Testis (tissue), 5 donors: ENCODE measurements around a stretch of chr2.

DNA sequence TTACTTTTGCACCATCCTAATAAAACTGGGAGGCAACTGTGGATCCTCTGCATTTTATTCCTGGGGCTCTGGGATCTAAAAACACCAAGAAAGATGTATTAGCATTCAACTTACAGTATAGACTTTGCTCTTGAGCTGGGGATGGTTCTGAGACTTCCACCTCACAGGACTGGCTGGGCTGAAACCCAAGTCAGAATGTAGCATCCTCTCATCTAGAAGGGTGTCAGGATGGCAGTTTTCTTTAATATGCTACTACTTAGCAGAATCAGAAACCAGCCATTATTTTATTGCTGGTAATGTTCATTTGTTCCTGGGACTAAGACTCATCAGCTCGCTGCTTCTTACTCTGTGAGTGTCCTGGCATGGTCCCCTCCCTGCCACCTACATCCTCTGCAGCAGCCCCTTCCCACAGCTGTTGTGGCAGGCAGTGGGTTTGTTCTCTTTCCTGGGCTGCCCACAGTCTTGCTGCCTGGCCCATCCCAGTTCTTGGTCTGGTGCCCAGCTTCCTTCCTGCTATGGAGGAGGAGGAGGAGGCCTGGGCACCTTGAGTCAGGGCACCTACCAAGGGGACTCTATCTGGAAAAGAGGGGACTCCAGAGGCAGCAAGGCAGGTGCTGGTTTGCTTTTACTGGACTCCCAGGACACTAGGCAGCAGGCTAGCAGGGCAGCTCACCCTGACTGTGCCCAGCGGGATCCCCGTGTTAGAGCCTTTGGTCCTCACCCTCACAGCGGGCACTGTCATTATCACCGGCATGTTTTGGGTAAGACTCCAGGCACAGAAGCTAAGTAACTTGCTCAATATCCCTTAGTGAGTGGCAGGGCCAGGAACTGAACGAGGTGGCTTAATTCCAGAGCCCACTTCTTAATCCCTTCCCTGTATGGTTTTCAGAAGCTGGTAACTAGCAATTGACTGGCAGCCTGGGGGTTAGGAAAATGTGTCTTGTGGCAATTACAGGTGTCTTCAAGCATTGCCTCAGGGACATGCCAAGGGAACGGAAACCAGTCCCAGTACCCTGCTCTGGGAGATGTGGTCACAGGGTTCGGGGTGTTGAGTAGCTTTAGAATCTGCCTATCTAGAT, 62.1 kb downstream of the LRRFIP1 start:
- PRO-cap, 3 experiments, result no peak in any of the 3 experiments
- RAMPAGE, long total RNA, 2 experiments, result no peak in any of the 2 experiments
- RRBS, result no CpG with 5 or more reads among the region's 8 CpGs

GRCh38 chr2:237753214-237753663, 45.3 kb upstream of the RBM44 start:
- PRO-cap, 3 experiments, result no peak in any of the 3 experiments
- RAMPAGE, long total RNA, 2 experiments, result no peak in any of the 2 experiments
- RRBS, result no CpG with 5 or more reads among the region's 5 CpGs

- PRO-cap, 3 experiments, result no peak in any of the 3 experiments
- RAMPAGE, long total RNA, 2 experiments, result no peak in any of the 2 experiments
- RRBS, result 17% methylated on average over 4 of the region's 9 CpGs
These were observed 1.1 kb downstream of the RAMP1 start for GRCh38 chr2:237860624-237860834.

DNA sequence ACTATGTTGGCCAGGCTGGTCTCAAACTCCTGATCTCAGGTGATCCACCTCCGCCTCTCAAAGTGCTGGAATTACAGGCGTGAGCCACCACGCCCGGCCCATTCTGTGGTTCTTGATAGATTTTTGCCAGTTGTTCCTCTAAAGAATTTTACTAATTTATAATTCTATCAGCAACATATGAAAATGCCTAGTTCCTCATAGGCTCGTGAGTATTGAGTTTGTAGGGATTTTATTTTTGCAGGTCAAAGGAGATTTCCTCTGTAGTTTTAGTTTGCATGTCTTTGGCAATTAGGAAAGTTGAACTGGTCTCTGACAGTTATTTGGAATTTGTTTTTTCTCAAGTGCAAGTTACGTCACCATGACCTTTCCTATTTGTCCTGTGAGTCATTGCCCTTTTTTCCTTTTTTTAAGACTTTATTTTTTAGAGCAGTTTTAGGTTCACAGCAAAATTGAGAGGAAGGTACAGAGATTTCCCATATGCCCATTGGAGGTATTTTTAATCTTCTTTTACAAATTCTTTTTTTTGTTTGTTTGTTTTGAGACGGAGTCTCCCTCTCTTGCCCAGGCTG, 28.9 kb downstream of the RAMP1 start:
- PRO-cap, 3 experiments, result no peak in any of the 3 experiments
- RAMPAGE, long total RNA, 2 experiments, result no peak in any of the 2 experiments
- RRBS, result no CpG with 5 or more reads among the region's 7 CpGs

DNA sequence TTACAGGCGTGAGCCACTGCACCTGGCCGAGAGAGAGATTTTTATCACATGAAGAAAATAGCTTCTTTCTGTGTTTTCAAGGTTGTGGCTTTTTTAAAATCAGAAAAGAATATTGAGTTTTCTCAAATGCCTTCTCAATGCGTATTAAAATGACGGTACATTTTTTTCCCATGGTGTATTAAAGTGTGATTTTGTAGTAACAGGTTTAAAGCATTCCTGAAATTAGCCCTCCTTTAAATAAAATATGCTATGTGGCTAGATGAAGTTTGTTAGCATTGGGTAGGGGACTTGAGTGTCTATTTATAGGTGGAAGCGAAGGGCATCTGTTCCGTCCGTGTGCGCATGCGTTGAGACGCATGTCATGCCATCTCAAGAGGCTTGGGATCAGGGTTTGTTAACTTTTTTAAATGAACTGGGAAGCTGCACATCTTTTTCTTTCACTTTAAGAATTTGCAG, 39.9 kb downstream of the RAMP1 start:
- PRO-cap, 3 experiments, result no peak in any of the 3 experiments
- RAMPAGE, long total RNA, 2 experiments, result no peak in any of the 2 experiments
- RRBS, result no CpG with 5 or more reads among the region's 10 CpGs

DNA sequence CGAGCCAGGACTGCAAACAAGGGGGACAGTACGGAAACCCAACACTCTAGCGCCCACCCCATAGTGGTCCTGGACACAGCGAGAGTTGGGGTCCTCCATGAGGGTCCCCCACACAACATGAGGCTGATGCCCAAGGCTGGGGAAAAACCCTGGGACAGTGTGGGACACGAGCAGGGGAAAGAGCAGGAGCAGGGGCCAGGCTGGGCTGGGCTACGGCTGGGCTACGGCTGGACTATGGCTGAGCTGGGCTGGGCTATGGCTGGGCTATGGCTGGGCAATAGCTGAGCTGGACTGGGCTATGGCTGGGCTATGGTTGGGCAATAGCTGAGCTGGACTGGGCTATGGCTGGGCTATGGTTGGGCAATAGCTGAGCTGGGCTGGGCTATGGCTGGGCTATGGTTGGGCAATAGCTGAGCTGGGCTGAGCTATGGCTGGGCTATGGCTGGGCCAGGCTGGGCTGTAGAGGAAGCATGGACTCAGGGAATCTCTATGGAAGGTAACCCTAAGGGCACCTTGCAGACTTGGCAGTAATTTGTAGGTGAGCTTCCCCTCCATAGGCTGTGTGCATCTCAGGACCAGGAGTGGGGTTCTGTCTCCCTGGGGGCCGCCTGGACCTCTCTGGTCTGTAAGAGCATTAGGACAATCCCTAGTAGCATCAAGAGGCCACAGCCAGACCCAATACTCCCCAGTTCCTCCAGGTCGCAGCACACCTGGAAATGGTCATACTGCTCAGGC, 1.3 kb upstream of the KLHL30 start:
- PRO-cap, 3 experiments, result no peak in any of the 3 experiments
- RAMPAGE, long total RNA, 2 experiments, result no peak in any of the 2 experiments
- RRBS, result no CpG with 5 or more reads among the region's 9 CpGs

GRCh38 chr2:238245479-238245955, 5.7 kb upstream of the HES6 start:
- PRO-cap, 3 experiments, result no peak in any of the 3 experiments
- RAMPAGE, long total RNA, 2 experiments, result no peak in any of the 2 experiments
- RRBS, result no CpG with 5 or more reads among the region's 5 CpGs

DNA sequence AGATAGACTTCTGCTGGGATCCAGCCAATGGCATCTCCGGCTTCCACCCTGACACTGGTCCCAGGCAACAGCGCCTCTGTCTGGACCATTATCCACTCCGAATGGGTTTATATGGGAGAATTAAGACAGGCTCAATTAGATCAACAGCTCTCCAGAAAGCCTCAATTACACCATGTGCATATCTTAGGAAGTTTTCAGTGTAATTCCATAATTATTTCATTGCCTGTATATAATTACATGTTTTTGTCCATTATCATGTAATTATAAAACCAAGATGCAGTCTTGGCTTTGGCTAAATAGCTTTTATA, 23.3 kb downstream of the PER2 start:
- PRO-cap, 3 experiments, result no peak in any of the 3 experiments
- RAMPAGE, long total RNA, 2 experiments, result no peak in any of the 2 experiments
- RRBS, result no CpG with 5 or more reads among the region's 3 CpGs

GRCh38 chr2:238288743-238289864, 694 bp upstream of the PER2 start:
- PRO-cap, 3 experiments, result peak in 3 of 3 experiments; most common plus-strand start chr2:238288970 (in 3); most common minus-strand start chr2:238288794 (in 3)
- RAMPAGE, long total RNA, 2 experiments, result start-site peak on the plus strand in 1 of 2 experiments, at chr2:238289159-238289163 at its widest, 6 reads per replicate
- RRBS, result under 1% methylated on average over 15 of the region's 98 CpGs

DNA sequence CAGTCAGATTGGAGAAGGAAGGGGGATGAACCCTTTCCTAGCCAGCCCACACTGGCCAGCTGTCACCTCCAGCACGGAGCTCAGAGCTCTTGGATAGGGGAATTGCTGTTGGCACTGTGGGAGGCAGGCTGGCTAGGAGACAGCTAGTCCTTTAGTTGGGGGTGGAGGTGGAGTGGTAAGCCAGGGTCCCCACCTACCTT, 2.5 kb upstream of the PER2 start:
- PRO-cap, 3 experiments, result peak in 1 of 3 experiments; most common minus-strand start position 118 of the sequence (in 1)
- RAMPAGE, long total RNA, 2 experiments, result no peak in any of the 2 experiments
- RRBS, result no CpG with 5 or more reads among the region's 1 CpG

- PRO-cap, 3 experiments, result no peak in any of the 3 experiments
- RAMPAGE, long total RNA, 2 experiments, result no peak in any of the 2 experiments
- RRBS, result no CpG with 5 or more reads among the region's 5 CpGs
These were observed 37.2 kb downstream of the TRAF3IP1 start for GRCh38 chr2:238357326-238358125.

DNA sequence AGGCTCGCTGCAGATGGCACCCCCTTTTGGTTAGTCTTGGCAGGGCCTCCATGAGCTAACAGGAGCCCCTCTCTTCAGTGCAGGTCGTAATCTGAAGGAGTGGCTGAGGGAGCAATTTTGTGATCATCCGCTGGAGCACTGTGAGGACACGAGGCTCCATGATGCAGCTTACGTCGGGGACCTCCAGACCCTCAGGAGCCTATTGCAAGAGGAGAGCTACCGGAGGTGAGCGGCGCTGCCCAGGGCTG, 6.7 kb downstream of the ASB1 start:
- PRO-cap, 3 experiments, result no peak in any of the 3 experiments
- RAMPAGE, long total RNA, 2 experiments, result no peak in any of the 2 experiments
- RRBS, result no CpG with 5 or more reads among the region's 9 CpGs

DNA sequence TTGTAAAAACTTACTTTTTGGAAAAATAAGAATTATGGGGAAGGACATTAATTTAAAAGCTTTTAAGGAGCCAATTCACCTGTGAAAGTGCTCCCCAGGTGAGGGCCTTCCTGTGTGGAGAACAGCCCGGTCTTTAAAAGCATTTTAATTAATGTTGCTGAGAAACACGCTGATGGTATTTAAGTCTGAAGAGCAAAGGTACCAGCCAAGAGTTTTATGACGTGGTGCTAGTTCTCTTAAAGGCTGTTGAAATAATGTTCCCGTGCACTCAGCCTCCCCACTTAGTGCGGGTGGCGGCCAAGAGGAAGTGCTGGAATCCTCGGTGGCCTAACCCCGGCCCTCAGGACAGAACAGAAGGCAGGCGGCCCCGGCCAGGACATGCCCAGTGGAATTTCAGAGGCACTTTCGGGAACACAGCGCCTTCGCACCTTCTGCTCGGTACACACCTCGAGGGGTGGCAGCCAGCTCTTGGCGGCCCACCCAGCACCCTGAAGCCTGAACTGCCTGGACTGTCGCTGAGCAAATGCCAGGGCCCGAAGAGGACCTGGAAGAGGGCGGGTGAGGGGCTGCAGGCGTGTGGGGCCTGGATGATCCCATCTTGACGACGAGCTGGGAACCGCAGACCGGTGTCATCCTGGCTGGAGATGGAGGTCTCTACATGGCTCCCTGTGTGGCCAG, 142.8 kb downstream of the ASB1 start:
- PRO-cap, 3 experiments, result no peak in any of the 3 experiments
- RAMPAGE, long total RNA, 2 experiments, result no peak in any of the 2 experiments
- RRBS, result no CpG with 5 or more reads among the region's 24 CpGs

DNA sequence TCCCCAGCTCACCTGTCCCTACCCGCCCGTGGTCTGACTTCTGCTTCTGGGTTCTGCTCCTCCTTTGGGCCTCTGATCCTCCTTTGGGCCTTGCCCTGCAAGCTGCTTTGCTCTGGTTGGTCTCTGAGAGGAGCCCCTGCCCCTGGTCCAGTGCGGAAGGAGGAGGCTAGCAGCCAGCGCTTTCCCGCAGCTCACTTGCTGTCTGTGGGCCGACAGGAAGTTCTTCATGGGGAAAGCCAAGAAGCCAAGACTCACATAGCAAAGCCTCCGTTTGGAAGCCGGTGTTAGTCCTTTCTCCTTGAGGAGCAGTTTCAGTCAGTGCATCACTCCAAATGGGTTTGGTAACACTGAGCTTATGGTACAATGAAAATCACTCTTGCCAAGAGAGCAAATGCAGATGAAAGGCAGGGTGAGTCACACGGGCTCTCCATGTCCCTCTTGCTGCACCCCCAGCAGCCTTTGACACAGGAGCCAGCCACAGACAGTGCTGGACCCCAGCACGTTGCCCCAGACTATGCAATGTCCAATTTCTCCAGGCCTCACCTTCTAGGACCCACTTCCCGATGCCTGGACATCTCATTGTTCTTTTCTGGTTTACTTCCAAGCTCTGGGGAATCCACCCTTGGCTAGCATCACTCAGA, 174.7 kb downstream of the ASB1 start:
- PRO-cap, 3 experiments, result no peak in any of the 3 experiments
- RAMPAGE, long total RNA, 2 experiments, result no peak in any of the 2 experiments
- RRBS, result no CpG with 5 or more reads among the region's 11 CpGs

DNA sequence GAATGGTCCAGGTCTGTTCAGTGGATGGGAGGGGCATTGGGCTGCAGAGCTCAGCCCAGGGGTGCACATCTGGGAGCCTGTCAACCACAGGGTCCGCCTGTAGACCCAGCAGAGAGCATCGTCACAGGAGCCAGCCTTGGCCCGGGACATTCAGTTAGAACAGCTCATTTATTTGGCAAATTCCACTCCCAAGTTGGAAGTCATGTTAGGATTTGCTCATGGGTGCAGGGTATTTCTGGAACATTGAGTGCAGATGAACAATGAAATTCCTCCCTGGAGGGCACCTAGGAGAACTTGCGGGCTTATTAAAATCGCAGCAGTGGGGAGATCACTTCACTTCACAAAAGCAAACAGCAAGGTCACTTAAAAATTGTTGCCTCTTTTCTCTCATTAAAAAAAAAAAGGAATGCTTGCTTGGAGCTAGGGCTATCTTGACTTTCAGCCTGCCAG, 119.8 kb upstream of the TWIST2 start:
- PRO-cap, 3 experiments, result no peak in any of the 3 experiments
- RAMPAGE, long total RNA, 2 experiments, result no peak in any of the 2 experiments
- RRBS, result no CpG with 5 or more reads among the region's 5 CpGs

- PRO-cap, 3 experiments, result no peak in any of the 3 experiments
- RAMPAGE, long total RNA, 2 experiments, result no peak in any of the 2 experiments
- RRBS, result 43% methylated on average over 4 of the region's 11 CpGs
These were observed 56.5 kb upstream of the TWIST2 start for GRCh38 chr2:238791403-238791714.

DNA sequence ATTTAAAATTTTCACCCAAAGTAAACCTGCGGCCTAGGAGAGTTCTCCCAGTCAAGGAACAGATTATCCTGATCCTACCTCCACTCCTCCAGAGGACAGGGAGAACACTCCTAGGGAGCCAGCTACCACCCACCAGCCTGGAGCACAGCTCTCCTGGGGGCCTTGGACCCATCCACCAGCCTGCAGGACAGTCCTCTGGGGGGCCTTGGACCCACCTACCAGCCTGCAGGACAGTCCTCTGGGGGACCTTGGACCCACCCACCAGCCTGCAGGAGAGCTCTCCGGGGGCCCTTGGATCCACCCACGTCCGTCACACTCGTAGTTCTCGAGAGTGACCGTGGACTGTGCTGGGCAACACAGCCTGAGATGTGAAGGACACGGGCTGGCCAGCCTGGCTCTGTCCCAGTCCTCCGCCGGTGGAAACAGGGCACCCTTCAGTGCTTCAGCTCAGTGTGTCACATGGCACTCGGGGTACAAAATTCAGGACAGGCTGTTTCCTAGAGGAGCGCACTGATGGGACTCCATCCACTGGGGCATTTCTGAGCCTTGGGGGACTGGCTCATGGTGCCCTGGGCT, 211.9 kb downstream of the TWIST2 start:
- PRO-cap, 3 experiments, result no peak in any of the 3 experiments
- RAMPAGE, long total RNA, 2 experiments, result no peak in any of the 2 experiments
- RRBS, result no CpG with 5 or more reads among the region's 12 CpGs

- PRO-cap, 3 experiments, result no peak in any of the 3 experiments
- RAMPAGE, long total RNA, 2 experiments, result no peak in any of the 2 experiments
- RRBS, result 100% methylated on average over 2 of the region's 16 CpGs
These were observed 273.7 kb downstream of the TWIST2 start for GRCh38 chr2:239121572-239122017.

- PRO-cap, 3 experiments, result peak in 3 of 3 experiments; most common plus-strand start chr2:239226378 (in 3)
- RAMPAGE, long total RNA, 2 experiments, result no peak in any of the 2 experiments
- RRBS, result no CpG with 5 or more reads among the region's 15 CpGs
These were observed 174.8 kb downstream of the HDAC4 start for GRCh38 chr2:239225829-239226630.

GRCh38 chr2:239232299-239233273, 168.2 kb downstream of the HDAC4 start:
- PRO-cap, 3 experiments, result no peak in any of the 3 experiments
- RAMPAGE, long total RNA, 2 experiments, result no peak in any of the 2 experiments
- RRBS, result no CpG with 5 or more reads among the region's 8 CpGs